A549 (cell line): ENCODE results near the genes H2AC4, H2BC6, H2BC8 and HMGN4.

DNA sequence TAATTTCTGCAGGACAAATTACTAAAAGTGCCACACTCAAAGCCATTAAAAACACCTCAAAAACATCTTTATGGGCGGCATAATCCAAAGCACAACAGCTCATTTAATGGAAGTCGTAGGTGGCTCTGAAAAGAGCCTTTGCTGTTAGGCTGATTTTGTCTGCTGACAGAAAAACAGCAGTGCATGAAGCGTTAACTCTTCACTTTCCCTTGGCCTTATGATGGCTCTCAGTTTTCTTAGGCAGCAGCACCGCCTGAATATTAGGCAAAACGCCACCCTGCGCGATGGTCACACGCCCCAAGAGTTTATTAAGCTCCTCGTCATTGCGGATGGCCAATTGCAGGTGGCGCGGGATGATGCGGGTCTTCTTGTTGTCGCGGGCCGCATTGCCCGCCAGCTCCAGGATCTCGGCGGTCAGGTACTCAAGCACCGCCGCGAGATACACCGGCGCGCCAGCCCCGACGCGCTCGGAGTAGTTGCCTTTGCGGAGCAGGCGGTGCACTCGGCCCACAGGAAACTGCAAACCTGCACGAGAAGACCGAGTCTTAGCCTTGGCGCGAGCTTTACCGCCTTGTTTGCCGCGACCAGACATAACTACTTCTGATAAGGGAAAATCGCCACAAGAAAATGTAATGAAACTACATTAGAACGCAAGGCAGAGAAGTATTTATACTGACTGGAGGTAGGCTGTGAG, at the start of gene H2AC4:
Gene H2AC4, minus strand, starts transcription at position 642 of the 694 bp plus-strand sequence.
- PRO-cap = bidirectional peak, plus-strand start at position 384 of the sequence, minus-strand start at position 222 of the sequence; bidirectional peak, plus-strand start outside the sequence, minus-strand start at position 642 of the sequence
CAGE:
- cytosol, long polyA plus RNA = no peak
- long polyA plus RNA = no peak
- nucleus, long polyA plus RNA = no peak

DNA sequence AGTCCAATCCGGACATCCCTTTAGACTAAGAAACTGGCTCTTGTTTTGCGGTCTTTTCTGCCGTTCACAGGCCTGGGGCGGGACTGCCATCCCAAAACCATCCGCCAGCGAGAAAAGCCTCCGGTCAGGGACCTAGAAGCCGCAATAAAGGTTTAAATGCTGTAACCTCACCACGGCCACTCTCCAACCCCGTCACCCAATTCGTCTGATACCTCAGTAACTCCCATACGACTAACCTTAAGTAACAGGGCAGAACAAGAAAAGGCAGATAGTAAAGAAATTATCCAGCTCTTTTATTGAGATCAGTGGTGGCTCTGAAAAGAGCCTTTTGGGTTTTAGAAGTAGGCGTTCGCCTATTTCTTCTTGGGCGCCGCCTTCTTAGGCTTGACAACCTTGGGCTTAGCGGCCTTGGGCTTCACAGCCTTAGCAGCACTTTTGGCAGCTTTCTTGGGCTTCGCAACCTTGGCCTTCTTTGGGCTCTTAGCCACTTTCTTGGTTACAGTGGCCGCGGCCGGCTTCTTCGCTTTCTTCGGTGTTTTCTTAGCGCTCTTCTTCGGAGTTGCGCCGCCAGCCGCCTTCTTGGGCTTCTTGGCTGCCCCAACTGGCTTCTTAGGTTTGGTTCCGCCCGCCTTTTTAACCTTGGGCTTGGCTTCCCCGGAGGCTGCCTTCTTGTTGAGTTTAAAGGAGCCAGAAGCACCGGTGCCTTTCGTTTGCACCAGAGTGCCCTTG, 672 bp downstream of the H1-2 start:
- PRO-cap = no peak
CAGE:
- cytosol, long polyA plus RNA = no peak
- long polyA plus RNA = no peak
- nucleus, long polyA plus RNA = no peak

GRCh38 chr6:26090627-26091324, 3.5 kb downstream of the HFE start:
- PRO-cap = no peak
CAGE:
- cytosol, long polyA plus RNA = no peak
- long polyA plus RNA = no peak
- nucleus, long polyA plus RNA = no peak

DNA sequence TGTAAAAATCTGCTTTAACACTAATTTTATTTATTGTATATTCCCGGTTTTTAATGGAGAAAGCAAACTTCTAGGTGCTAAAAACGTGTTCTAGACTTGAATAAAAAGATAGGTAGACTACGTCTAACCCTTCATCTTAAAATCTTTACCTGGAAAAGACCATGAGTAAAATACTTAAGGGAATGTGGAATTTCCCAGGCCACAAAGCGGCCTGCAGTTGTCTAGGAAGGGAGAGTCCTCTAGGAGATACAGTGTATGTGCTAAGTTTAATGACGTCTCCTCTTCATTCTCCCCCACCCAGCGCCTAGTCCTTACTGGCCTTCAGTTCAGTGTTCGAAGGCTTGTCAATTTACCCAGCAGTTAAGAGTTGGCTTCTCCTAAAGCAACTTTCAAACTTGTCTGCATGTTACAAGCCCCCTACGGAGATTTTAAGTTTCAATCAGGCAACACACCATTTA, 1.4 kb downstream of the H2BC4 start:
- PRO-cap = no peak
CAGE:
- cytosol, long polyA plus RNA = no peak
- long polyA plus RNA = no peak
- nucleus, long polyA plus RNA = no peak

- PRO-cap = no peak
CAGE:
- cytosol, long polyA plus RNA = no peak
- long polyA plus RNA = no peak
- nucleus, long polyA plus RNA = no peak
These were observed 647 bp downstream of the H2BC4 start for GRCh38 chr6:26122890-26123668.

DNA sequence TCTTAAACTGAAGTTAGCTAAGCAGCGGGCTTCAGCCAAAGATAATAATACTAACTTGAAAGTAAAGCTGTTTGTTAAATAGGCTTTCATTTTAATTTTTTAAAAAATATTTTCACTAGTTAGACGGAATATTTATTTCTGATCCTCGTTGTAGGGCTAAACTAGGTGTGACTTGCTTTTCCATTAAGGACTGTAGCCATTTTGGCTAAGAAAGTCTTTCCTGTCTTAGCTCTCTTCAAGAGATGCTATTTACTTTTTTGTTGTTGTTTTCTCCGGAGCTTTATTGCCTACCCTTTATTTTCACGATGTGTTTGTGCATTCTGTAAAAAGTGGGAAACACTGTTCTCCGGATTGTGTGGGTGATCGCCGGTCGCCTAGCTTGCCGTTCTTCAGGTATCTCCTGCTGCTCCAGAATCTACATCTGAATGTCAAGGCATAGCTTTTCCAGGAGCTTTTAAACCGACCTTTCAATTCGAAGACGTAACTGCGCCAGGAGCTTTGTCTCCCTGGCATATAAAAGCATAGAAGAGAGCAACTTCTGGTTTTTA, 510 bp upstream of the H2BC6 start:
- PRO-cap = no peak
CAGE:
- cytosol, long polyA plus RNA = no peak
- long polyA plus RNA = no peak
- nucleus, long polyA plus RNA = no peak

GRCh38 chr6:26183525-26184410, at the start of gene H2BC6:
Gene H2BC6 (plus strand): TSS chr6:26183761.
- PRO-cap = no peak
CAGE:
- cytosol, long polyA plus RNA = no peak
- long polyA plus RNA = no peak
- nucleus, long polyA plus RNA = no peak

DNA sequence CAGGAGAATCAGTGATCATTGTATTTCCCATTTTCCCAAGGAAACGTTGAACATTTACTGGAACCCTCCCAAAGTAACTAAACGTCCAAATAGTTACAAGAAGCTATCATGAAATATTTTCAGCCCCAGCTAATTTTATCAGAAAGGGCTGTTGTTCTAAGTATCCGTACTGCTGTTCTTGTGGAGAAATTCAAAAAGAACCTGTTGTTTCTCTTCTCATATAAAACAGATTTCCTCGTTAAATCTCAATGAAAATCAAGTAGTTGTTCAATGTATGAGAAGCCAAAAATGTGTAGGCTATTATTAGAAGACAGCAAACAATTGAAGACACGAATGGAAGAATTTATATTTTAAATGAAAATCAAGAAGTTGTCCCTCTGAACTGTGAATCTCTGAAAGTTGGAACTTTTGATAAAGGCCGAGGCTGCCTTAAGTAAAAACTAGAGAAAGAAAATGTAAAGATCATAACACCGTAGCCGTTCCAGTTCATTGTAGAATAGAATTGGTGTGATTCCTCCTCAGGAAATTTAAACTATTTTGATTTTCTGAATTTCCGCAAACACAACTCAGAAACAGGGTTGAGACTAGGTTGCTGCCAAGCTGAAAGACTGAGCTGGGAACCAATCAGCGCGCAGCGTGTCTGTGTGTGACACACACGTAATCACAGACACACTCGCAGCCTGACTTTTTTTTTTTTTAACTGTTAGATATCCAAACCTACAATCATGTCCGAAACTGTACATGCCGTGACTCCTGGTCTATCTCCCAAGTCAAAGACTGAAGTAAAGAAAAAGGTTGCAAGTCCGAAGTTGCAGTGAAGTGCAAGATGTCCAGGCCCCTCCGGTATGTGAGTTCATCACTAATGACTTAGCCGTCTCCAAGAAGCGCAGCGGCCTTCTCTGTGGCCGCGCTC, 2.0 kb downstream of the H3C4 start:
- PRO-cap = no peak
CAGE:
- cytosol, long polyA plus RNA = no peak
- long polyA plus RNA = no peak
- nucleus, long polyA plus RNA = no peak

GRCh38 chr6:26198100-26198700, 893 bp downstream of the H2AC7 start:
- PRO-cap = bidirectional peak, plus-strand start at chr6:26198512, minus-strand start at chr6:26198430
CAGE:
- cytosol, long polyA plus RNA = no peak
- long polyA plus RNA = no peak
- nucleus, long polyA plus RNA = no peak

DNA sequence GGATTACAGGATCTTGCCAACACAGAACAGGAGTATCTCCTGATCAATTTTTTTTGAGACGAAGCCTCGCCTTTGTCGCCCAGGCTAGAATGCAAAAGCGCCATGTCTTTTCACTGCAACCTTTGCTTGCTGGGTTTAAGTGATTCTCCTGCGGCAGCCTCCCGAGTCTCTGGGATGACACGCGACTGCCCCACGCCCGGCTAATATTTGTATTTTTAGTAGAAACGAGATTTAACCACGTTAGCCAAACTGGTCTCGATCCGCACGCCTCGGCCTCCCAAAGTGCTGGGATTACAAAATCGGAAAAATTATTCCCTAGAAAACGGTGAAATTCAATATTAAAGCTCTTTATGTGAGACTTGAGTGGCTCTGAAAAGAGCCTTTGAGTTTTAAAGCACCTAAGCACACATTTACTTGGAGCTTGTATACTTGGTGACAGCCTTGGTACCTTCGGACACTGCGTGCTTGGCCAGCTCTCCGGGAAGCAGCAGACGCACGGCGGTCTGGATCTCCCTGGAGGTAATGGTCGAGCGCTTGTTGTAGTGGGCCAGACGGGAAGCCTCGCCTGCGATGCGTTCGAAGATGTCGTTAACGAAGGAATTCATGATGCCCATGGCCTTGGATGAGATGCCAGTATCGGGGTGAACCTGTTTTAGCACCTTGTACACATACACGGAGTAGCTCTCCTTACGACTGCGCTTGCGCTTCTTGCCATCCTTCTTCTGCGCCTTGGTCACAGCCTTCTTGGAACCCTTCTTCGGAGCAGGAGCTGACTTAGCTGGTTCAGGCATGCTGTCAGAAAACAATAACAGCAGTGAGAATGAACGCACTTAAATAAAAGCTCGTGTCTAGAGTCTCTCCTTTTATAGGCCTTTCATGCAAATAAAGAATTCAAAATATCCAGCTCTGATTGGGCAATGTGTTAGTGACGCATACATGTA, at the start of gene H2BC8:
Gene H2BC8, minus strand, starts transcription at position 836 of the 941 bp plus-strand sequence.
- PRO-cap = bidirectional peak, plus-strand start outside the sequence, minus-strand start at position 836 of the sequence
CAGE:
- cytosol, long polyA plus RNA = no peak
- long polyA plus RNA = no peak
- nucleus, long polyA plus RNA = no peak

DNA sequence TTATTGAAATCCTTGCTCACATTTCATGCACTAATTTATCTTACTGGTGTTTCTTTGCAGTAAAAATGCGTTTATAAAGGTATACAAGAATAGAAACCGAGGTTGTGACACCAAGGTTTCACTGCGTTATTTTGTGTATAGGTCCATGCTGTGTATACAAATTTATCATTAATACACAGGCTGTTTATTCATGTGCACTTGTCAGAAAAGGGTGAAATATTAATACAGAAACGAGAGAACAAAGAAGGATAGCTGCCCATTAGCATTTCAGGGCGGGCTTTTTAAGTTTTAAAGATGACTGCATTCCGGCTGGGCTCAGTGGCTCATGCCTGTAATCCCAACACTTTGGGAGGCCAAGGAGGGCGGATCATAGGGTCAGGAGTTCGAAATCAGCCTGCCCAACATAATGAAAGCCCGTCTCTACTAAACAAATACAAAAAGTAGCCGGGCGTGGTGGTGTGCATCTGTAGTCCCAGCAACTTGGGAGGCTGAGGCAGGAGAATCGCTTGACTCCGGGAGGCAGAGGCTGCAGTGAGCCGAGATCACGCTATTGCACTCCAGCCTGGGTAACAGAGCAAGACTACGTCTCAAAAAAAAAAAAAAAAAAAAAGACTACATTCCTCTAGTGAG, 932 bp downstream of the H2AC8 start:
- PRO-cap = no peak
CAGE:
- cytosol, long polyA plus RNA = no peak
- long polyA plus RNA = no peak
- nucleus, long polyA plus RNA = no peak

DNA sequence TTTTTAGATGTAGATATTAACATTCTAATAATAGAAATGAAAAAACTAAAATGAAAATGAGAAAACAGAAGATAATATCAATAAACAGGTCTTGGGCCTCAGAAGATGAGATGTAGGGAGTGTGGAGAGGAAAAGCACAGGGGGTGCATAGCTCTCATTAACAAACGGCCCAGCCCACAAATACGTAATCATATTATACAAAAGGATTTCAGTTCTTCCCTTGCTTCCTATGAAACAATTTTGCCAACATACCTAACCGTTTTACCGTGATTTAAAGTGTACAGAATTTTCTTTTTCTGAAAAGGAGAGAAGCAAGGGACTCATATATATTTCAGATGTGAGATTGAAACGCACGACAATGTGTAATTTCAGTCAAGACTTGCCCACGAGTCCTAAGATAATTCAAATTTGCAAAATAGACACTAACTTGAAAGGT, 1.7 kb upstream of the H3C6 start:
- PRO-cap = no peak
CAGE:
- cytosol, long polyA plus RNA = no peak
- long polyA plus RNA = no peak
- nucleus, long polyA plus RNA = no peak

- PRO-cap = no peak
CAGE:
- cytosol, long polyA plus RNA = no peak
- long polyA plus RNA = no peak
- nucleus, long polyA plus RNA = no peak
These were observed 517 bp upstream of the H1-3 start for GRCh38 chr6:26235328-26235679.

DNA sequence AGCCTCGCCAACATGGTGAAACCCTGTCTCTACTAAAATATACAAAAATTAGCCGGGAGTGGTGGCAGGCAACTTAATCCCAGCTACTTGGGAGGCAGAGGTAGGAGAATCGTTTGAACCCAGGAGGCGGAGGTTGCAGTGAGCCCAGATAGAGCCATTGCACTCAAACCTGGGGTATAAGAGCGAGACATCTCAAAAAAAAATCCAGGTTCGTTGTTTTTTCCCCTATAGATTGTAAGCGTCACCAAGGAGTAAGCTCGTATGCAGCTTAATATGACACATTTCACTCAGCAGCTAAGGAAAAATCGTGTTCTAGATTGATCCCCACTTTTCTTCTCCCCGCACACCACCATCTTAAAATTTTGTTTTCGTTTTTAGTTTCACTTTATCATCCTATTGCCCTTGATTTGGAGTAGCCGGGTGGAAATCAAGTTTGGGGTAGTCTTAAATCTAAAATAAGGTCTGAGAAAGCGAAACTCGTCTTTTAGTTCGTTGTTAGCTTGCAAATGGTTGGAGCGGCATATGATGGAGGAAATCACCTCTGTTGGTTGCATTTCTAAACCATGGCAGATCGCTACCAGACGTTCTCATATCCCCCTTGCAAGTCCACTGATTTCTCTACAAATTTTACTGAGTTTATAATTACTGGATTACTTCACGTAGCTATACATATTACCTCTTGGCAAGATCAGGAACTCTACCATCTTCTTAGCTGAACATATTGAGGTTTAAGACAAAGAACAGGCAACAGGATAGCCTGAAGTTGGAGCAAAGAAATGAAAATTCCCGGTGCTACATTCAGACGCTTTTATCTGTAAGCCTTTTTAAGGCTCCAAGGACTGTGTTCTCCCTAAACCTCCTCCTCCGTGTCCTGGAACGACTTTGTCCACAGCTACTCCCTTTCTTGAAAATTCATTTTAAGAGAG, 1.1 kb downstream of the H2BC10 start:
- PRO-cap = no peak
CAGE:
- cytosol, long polyA plus RNA = no peak
- long polyA plus RNA = no peak
- nucleus, long polyA plus RNA = no peak

- PRO-cap = no peak
CAGE:
- cytosol, long polyA plus RNA = no peak
- long polyA plus RNA = no peak
- nucleus, long polyA plus RNA = no peak
These were observed 1.8 kb downstream of the H2BC10 start for GRCh38 chr6:26274528-26274842.

- PRO-cap = unidirectional peak, plus-strand start at chr6:26327587; unidirectional peak, plus-strand start at chr6:26328138
CAGE:
- cytosol, long polyA plus RNA = no peak
- long polyA plus RNA = no peak
- nucleus, long polyA plus RNA = no peak
These were observed 37.3 kb upstream of the BTN3A2 start for GRCh38 chr6:26327437-26328323.

- PRO-cap = no peak
CAGE:
- cytosol, long polyA plus RNA = no peak
- long polyA plus RNA = no peak
- nucleus, long polyA plus RNA = no peak
These were observed 33.6 kb upstream of the BTN3A2 start for GRCh38 chr6:26331421-26331788.

GRCh38 chr6:26413075-26413701, 11.1 kb downstream of the BTN3A1 start:
- PRO-cap = no peak
CAGE:
- cytosol, long polyA plus RNA = no peak
- long polyA plus RNA = no peak
- nucleus, long polyA plus RNA = no peak

- PRO-cap = no peak
CAGE:
- cytosol, long polyA plus RNA = no peak
- long polyA plus RNA = no peak
- nucleus, long polyA plus RNA = no peak
These were observed 10.8 kb downstream of the BTN2A1 start for GRCh38 chr6:26468063-26469453.

GRCh38 chr6:26538080-26538572, at the start of gene HMGN4:
Gene HMGN4 (plus strand): TSS chr6:26538366.
- PRO-cap = no peak
CAGE:
- cytosol, long polyA plus RNA = no peak
- long polyA plus RNA = start-site peak on the plus strand at chr6:26538367-26538403, 106 and 86 reads in 2 replicates
- nucleus, long polyA plus RNA = no peak